ENCODE data around the genes EPHA7 and FUT9.

GRCh38 chr6:90271654-90272649 lies 24.7 kb downstream of the BACH2 start:
- RRBS: no CpG with 5 or more reads among the region's 12 CpGs

- RRBS: no CpG with 5 or more reads among the region's 7 CpGs
Observed at GRCh38 chr6:90272650-90273303, 23.9 kb downstream of the BACH2 start.

DNA sequence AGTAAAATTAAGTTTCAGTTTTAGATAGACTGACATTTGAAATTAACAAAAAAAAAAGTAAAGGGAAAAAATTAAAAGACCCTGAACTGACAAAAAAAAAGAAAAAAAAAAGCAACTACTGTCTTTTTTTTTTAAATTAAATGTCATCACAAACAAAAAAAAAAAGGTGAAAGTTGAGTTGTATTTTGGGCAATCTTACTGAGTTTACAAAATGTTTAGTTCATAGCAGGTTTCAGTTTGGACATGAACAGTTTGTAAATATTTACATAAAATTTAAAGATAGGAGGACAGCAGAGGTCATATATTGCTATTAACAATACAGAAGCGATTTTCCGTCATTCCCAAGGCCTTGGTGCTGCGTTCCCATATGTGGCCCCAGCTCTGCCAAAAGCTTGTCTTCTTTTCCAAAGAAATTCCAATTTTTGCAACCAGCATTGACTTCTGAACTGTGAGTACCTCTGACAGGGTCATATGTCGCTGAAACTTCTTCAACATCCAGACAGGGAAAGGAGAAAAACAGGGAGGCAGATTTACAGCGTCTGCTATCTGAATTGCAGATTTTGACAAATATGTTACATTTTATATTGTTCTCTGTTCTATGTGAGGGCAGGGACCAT lies 5.1 kb downstream of the BACH2 start:
- RRBS: no CpG with 5 or more reads among the region's 5 CpGs

DNA sequence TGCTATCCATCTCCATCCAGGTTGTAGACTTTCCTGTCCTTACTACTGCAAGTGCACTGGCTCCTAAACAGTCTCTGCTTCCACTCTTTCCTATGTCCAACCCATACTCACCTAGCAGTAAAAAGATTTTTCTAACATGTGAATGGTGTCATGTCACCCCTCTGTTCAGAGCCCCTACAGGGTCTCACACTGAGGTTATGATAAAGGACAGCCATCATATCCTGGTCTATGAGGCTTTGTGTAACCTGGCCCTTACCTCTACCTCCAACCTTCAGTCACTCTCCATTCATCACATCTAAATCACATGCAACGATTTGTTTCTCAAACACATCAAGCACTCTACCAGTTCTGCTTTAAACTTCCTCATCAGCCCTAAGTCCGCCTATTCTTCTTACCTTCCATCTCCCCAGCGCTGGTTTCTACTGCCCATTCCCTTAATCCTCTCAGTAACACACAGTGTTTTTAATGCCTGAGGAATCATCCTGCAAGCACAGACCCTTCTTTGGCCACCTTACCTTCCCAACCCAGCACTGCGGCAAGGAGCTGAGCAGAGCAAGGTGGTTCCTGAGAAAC lies 17.8 kb upstream of the BACH2 start:
- RRBS: no CpG with 5 or more reads among the region's 4 CpGs

- RRBS: no CpG with 5 or more reads among the region's 1 CpG
Observed at GRCh38 chr6:90439308-90439571, 142.6 kb upstream of the BACH2 start.

- RRBS: no CpG with 5 or more reads among the region's 6 CpGs
Observed at GRCh38 chr6:90508631-90509085, 78.2 kb downstream of the MAP3K7 start.

DNA sequence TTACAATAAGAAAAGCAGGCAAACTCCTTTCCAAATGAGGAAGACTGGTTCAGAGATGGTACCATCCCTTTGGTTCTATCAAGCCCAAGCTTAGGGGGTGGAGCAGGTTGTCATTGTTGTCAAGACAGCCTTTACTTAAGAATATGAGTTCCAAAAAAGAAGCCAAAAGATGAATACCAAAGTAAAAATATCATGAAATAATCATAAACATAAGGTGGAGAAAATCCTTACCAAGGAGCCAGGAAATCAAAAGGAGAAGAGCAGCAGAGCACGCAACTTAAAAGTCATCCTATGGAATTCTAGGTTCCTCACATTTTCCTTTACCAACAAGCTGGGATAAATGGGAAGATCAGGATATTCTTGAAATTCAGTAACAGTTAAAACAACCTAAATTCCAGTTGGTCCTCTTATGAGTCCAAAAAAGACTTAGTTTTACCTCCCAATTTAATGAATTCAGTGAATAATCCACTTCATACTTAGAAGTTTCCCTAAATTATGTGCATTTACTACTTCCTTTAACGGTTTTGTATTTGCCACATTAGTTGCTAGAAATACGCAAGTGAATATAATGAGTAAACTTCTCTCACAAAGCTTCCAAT lies 511.0 kb downstream of the EPHA7 start:
- RRBS: no CpG with 5 or more reads among the region's 3 CpGs

GRCh38 chr6:93419228-93419709 lies at the start of gene EPHA7:
Gene EPHA7 (minus strand): TSS chr6:93419559.
- RRBS: 5% methylated on average over 8 of the region's 26 CpGs

GRCh38 chr6:93636909-93637775 lies 217.8 kb upstream of the EPHA7 start:
- RRBS: no CpG with 5 or more reads among the region's 39 CpGs

DNA sequence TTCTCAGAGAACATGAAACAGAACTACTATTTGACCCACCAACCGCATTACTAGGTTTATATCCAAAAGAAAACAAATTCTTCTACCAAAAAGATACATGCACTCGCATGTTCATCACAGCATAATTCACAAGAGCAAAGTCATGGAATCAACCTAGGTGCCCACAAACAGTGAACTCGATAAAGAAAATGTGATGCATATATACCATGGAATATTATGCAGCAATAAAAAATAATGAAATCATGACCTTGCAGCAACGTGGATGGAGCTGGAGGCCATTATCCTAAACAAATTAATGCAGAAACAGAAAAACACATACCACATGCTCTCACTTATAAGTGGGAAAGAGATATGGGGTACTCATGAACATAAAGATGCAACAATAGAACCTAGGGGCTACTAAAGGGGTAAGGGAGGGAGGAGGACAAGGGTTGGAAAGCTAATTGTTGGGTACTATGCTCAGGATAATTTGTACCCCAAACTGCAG lies 963.7 kb upstream of the MANEA start:
- RRBS: no CpG with 5 or more reads among the region's 4 CpGs

GRCh38 chr6:94784331-94784741 lies 793.0 kb upstream of the MANEA start:
- RRBS: no CpG with 5 or more reads among the region's 3 CpGs

DNA sequence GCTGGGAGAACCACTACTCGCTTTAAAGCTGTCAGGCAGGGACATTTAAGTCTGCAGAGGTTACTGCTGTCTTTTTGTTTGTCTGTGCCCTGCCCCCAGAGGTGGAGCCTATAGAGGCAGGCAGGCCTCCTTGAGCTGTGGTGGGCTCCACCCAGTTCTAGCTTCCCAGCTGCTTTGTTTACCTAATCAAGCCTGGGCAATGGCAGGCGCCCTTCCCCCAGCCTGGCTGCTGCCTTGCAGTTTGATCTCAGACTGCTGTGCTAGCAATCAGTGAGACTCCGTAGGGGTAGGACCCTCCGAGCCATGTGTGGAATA lies 703.6 kb upstream of the MANEA start:
- RRBS: no CpG with 5 or more reads among the region's 4 CpGs

- RRBS: 11% methylated on average over 4 of the region's 47 CpGs
Observed at GRCh38 chr6:96015205-96016053, at the start of gene FUT9. Gene FUT9 (plus strand): TSS chr6:96015974.

GRCh38 chr6:96260096-96260550 lies 244.3 kb downstream of the FUT9 start:
- RRBS: no CpG with 5 or more reads among the region's 12 CpGs

DNA sequence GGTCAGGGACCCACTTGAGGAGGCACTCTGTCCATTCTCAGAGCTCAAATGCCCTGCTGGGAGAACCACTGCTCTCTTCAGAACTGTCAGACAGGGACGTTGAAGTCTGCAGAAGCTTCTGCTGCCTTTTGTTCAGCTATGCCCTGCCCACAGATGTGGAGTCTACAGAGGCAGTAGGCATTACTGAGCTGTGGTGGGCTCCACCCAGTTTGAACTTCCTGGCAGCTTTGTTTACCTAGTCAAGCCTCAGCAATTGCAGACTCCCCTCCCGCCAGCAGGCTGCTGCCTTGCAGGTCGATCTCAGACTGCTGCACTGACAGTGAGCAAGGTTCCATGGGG lies 21.9 kb upstream of the UFL1 start:
- RRBS: no CpG with 5 or more reads among the region's 3 CpGs

GRCh38 chr6:96520073-96520933 lies 1.3 kb upstream of the UFL1 start:
- RRBS: no CpG with 5 or more reads among the region's 7 CpGs

DNA sequence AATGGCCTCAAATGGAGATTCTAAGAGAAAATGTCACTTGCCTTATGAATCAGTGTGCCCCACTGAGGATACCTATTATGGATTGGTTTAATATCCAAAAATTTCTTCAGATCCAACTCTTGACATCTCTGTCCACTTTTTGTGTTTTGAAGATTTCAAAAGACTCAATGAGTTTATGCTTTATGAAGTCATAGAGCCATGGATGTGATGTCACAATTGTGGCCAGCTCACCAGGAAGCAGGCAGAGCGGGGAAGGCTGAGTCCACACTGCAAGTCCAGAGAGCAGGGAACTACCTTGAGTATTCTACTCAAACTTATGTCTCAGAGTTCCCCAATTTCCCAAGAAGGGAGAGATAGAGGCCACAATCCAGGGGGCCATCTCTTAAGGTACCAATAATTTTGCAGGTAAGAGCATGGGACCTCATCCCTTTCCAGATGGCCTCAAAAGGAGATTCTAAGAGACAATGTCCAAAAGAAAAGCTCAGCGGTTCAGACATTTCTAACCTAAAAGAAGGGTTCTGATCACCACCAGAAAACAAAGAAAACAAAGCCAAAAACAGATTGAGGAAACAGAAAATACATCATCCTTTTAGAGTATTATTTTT lies 510 bp upstream of the FHL5 start:
- RRBS: no CpG with 5 or more reads among the region's 2 CpGs

DNA sequence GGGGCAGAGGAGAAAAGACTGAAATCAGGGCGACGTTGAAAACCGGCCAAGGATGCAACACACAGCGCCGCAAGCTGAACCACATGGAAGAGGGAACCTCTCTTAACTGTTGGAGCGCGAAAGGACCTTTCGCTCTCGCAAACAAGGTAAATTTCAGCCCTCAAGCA lies 726 bp downstream of the GPR63 start:
- RRBS: no CpG with 5 or more reads among the region's 9 CpGs